Skeletal muscle satellite cell (primary cell): ENCODE measurements around a stretch of chr6.

- CAGE, long polyA plus RNA: no peak
Observed at GRCh38 chr6:163053894-163054471, 326.2 kb downstream of the PACRG start.

GRCh38 chr6:163249616-163249948 lies 164.9 kb upstream of the QKI start:
- CAGE, long polyA plus RNA: no peak

- CAGE, long polyA plus RNA: no peak
Observed at GRCh38 chr6:163289033-163289374, 125.5 kb upstream of the QKI start.

DNA sequence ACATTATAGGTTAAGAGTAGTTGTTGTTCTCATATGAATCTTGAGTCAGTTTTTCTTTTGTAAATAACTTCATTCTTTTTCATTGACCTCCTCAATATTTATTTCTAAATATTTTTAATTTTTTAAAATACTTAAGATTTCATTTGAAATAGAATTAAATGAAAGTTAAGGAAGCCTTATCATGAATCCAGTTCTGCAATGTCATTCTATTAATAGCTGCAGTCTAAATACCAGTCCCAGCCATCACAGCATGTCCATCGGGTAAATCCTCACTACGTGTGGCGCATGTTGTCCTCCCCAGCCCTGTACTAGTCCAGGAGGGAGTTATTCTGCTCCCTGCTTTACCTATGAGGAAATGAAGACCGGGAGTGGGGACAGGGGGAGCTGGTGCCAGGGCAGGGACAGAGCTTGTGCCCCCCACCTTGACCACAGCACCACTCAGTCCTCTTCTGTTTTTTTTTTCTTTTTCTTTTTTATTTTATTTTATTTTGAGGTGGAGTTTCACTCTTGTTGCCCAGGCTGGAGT lies 125.1 kb upstream of the QKI start:
- CAGE, long polyA plus RNA: no peak

GRCh38 chr6:163349115-163349800 lies 65.3 kb upstream of the QKI start:
- CAGE, long polyA plus RNA: no peak

GRCh38 chr6:163392332-163393049 lies 22.0 kb upstream of the QKI start:
- CAGE, long polyA plus RNA: no peak

DNA sequence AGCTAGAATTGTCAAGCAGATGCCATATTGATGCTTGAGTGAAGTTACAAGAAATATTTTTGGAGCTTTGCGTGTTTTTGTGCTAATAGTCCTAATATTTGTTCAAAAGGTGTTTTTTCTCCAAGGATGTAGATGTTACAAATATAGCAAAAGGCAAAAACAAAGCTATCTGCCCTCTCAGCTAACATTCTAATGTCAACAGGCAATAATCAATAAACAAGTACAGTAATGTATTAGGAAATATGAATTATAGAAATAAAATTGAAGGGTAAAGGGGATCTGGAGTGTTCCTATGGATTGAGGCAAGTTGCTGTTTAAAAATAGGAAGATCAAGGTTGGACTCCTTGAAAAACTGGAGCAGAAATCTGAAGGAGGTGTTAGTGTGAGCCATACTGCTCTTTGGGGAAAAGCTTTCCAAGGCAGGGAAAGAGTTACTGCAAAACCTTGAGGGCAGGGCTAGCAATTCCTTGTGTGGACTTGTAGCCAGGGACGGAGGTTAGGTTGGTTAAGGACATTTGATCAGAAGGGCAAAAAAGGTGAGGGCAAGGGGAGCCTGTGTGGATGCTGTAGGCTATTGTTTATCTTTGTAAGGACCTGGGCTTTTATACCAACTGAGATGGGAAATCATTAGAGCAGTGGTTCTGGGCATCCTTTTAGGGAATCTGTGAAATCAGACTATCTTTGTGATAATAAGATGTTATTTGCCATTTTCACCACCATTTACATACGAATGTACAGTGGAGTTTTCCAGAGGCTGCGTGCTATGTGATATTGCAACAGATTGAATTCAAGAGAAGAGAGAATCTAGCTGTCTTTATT lies 27.0 kb downstream of the QKI start:
- CAGE, long polyA plus RNA: no peak

GRCh38 chr6:163457224-163458248 lies 43.0 kb downstream of the QKI start:
- CAGE, long polyA plus RNA: no peak

GRCh38 chr6:163469965-163471035 lies 55.8 kb downstream of the QKI start:
- CAGE, long polyA plus RNA: no peak

DNA sequence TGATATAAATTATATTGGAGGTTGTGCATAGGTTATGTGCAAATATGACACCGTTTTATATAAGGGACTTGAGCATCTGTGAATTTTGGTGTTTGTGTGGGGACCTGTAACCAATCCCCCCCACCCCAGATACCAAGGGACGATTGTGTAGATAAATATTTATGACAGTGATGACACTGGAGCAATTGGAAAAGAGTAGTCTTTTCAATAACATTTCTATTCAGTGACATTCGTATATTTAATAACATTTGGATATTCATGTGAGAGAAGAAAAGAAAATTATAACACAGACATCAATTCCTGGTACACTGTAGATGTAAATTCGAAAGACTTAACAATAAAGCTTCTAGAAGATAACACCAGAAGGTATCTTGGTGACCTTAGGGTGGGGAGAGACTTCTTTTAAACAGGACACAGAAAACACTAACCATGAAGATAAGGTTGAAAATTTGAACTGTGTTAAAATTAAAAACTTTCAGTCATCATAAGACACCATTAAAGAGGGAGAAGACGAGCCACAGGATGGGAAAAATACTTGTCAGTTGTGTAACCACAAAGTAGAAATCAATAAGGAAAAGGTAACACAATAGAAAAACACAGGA lies 61.0 kb downstream of the QKI start:
- CAGE, long polyA plus RNA: no peak

DNA sequence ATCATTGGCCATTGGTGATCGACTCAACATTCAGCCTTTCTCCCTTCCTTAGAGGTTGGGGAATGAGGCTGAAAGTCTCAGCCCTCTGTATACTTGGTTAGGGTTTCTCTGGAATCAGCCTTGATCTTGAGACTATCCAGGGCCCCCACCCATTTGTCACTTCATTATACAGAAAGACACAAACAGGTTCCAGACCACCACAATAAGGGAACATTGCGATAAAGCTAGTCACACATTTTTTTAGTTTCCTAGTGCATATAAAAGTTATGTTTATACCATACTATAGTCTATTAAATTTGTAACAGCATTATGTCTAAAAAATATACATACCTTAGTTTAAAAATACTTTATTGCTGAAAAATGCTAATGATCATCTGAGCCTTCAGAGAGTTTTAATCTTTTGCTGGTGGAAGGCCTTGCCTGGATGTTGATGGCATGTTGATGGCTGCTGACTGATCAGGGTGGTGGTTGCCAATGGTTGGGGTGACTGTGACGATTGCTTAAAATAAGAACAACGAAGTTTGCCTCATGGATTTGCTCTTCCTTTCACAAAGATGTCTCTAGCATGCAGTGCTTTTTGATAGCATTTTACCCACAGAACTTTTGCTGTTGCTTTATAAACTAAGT lies 68.4 kb downstream of the QKI start:
- CAGE, long polyA plus RNA: no peak

- CAGE, long polyA plus RNA: no peak
Observed at GRCh38 chr6:163671342-163671885, 256.9 kb downstream of the QKI start.

DNA sequence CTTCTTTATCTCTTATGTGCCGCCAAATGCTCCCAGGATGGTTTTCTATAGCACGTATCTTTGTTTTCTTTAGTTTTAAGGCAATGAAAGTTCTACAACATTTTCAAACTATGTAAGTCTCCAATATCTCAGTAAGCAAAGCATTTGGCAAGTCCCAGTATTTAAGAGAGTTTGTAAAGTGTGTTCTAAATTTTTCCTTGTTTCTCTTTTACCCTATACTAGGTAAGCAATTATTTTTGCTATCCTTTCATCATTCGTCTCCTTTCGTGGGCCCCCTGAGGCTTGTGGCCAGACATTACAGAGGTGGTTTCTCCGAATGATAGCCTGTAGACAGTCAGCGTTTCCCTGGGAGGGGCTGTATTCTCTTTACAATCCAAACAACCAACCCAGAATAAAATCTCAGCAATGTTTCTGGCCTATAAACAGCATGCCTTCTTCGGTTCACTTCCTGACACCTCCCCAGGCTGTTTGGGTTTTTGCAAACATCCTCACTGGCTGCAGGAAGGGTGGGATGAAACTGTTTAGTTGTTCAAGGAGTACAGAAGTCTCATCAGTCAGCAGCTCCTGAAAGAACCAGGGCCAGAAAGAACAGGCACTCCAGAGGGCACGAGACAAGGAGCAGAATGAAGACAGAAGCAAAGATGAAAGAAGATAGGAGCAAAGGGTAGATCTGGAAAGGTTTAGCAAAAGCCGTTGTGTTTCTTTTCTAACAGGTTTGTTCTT lies 349.9 kb downstream of the QKI start:
- CAGE, long polyA plus RNA: no peak

DNA sequence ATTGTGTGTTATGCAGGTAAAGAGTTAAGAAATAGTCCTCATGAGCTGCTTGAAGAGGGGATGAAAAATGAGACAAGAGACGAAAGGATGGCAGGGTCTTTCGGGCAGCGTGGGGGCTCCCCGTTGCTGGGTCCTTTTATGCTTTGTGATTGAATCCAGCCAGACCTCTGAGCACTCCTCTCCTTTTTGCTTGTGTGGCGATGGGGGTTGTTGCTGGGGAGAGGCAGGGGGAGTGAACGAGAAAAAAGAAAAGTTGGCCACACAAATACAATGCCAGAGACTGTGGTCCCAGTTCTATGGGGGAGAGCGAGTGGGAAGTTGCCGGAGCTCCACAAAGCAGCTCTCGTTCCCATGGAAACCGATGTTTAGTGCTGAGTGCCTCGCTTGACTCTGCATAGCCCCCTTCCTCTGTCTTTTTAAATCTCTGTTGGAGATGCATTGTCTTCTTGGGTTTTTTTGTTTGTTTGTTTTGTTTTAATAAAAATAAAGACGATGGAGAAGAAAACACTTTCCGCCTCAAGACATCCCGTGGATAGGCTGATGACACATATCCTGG lies 529.1 kb downstream of the QKI start:
- CAGE, long polyA plus RNA: no peak

DNA sequence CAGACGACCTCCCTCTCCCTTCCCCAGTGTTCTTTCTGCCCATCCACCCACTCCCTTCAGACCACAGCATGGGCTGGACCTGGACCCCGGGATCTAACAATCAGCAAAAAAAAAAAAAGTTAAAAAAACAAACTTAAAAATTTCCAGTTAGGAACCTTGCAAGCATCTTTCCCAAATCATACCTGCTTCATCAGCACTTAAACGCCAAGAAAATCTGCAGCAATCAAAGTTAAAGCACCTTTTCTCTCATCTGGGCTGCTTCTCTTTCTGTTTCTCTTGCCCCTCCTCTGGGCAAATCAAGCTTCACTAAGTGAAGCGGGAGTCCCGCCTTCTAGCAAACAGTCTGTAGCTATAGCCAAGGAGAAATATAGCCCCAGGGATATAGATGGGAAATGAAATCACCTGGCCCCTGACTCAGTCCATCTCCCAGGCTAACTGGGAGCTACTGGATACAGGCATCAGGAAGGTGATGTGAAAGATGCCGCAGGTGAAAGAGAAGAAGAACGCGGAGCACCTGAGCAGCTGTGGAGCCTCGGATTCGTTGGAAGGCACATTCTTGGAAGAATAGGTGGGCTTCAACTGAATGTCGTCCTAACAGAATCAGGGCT lies 481.9 kb downstream of the C6orf118 start:
- CAGE, long polyA plus RNA: no peak

DNA sequence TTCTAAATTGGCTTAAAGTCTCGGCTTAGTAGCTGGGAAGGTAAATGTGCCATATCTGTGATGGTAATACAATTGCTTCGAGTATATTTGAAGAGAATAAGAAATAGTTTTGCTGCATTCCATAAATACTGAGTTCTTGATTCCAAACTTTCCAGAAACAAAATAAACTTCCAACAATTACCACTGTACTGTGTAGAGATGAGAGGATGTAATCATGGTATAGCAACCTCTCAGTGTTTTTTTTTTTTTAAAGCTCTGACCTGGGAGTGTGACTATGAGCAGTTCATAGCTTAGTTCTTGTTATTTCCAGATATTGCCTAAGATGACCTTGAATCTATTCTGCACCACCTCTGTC lies 415.6 kb downstream of the C6orf118 start:
- CAGE, long polyA plus RNA: no peak

GRCh38 chr6:165605182-165605798 lies 57.8 kb downstream of the PDE10A start:
- CAGE, long polyA plus RNA: no peak

- CAGE, long polyA plus RNA: no peak
Observed at GRCh38 chr6:165885247-165885552, 222.2 kb upstream of the PDE10A start.

DNA sequence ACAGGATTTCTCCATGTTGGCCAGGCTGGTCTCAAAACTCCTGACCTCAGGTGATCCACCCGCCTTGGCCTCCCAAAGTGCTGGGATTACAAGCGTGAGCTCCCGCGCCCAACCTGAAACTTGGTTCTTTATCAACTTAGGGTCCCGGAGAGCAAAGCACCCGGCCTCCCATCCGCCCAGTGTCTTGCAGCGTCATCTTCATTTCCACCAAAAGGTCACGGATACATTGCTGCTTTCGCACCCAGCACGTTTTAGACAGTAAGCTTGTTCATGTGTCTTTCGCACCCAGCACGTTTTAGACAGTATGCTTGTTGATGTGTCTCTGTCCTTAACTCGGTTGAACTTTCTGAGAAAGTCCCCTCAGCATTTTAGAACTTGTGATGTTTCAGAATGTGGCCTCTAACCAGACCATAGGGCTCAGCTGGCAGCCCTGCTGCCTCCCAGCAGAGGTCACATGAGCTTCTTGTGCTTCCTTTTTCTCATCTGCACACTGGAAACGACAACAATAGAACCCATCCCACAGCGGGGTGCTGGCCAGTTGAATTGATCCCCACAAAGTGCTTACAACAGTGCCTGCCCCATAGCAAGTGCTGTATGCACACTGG lies 48.7 kb downstream of the PRR18 start:
- CAGE, long polyA plus RNA: no peak

DNA sequence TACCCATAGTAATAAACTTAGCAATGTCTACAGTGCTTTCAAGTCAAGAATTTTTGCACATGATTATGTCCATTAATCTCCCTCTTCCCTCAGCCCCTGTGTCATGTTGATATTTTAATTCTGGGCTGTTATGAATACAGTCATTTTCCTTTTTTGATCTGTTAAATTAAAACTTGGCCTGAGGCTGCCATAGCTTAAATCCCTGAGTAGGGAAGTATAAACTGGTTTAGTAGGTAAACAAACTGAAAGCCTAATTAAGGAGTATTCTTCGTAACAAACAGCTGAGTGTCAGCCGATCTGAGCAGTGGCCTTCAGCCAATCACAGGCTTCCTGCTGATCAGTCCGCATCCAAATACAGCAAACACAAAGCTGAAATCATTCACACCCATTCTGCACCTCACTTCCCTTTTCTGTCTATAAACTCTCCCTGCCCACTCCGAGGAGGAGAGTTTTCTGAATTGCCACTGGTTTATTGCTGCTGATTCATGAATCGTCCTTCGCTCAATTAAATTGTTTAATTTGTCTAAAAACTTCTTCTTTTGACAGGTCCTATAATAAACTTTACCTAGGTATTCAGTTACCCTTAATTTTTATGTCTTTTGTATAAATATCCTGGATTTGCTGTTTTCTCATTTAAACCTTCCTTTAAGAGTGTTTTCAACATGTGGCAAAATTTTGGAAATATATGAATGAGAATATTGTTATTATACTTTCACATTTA lies 9.6 kb upstream of the SFT2D1 start:
- CAGE, long polyA plus RNA: no peak